SEM (cell line): ENCODE measurements around a stretch of chr2.

DNA sequence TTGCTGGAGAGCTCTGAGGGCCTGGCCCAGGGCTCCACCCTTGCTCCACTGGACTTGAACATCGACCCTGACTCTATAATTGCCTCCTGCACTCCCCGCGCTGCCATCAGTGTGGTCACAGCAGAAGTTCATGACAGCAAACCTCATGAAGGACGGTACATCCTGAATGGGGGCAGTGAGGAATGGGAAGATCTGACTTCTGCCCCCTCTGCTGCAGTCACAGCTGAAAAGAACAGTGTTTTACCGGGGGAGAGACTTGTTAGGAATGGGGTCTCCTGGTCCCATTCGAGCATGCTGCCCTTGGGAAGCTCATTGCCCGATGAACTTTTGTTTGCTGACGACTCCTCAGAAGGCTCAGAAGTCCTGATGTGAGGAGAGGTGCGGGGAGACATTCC, 26.6 kb upstream of the TMEM87B start:
- PRO-cap = no peak

DNA sequence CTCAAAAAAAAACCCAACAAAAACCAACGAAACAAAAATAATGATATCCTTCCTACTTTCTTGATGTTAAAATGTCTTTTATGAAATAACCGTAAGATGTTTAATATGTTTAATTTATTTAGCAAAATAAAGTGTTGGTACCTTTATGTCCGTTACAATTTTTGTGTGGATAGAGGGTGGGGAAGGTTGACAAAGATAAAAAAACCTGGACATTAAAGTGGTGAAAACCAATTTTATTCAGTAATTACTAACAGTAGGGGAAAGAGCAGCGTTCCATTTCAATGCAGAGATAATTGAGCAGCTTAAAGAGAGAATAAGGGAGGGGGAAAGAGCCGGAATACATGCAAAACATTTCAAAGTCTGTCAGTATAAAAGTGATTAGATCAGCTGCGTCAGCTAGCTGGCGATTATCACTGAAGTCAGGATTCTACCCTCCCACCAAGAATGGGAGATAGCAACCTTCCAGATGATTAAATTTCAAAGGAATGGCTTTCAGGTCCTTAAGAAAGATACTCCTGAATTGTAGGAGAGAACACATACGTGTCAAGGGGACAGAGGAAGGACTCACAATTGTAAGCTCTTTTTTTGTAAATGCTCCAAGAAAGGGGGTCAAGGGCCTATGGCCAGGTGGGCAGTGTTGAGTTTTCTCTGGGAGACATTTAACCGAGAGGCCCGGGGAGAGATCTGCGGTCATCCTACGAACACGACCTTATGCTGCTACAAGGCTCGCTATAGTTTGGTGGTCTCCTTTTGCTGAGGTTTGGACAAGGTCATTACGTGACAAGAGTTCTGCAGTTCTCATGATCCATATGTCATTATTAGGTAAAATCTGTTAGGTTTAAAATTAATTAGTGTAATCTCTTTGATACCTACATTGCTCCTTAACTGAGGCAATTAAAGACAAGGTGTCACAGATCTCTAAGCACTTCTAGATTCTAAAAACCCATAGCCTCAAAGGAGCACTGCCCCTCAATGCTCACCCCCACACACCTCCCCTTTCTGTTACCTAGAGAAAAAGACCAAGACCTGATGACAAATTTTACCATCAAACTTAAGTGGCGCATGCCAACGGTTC, 2.6 kb upstream of the ZC3H6 start:
- PRO-cap = no peak

GRCh38 chr2:112299580-112299983, 24.2 kb downstream of the ZC3H6 start:
- PRO-cap = no peak

- PRO-cap = no peak
Observed at GRCh38 chr2:112309674-112310353, 34.4 kb downstream of the ZC3H6 start.

GRCh38 chr2:112640364-112641340, 5.1 kb upstream of the SLC20A1 start:
- PRO-cap = no peak

DNA sequence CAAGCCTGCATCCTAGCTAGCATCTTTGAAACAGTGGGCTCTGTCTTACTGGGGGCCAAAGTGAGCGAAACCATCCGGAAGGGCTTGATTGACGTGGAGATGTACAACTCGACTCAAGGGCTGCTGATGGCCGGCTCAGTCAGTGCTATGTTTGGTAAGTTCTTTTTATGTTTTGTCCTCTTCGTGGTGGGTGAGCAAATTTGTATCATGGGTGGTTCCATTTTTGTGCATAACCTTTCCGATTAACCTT, 1.2 kb downstream of the SLC20A1 start:
- PRO-cap = no peak

- PRO-cap = no peak
Observed at GRCh38 chr2:112686347-112687025, 34.3 kb upstream of the NT5DC4 start.

GRCh38 chr2:112726584-112727286, 5.9 kb downstream of the NT5DC4 start:
- PRO-cap = no peak

- PRO-cap = no peak
Observed at GRCh38 chr2:112939119-112939608, 28.2 kb downstream of the IL37 start.

GRCh38 chr2:113010237-113010600, 5.0 kb downstream of the IL36A start:
- PRO-cap = no peak

GRCh38 chr2:113197240-113198082, 23.7 kb downstream of the PSD4 start:
- PRO-cap = no peak

GRCh38 chr2:113249125-113249526, 29.6 kb downstream of the PAX8 start:
- PRO-cap = no peak

GRCh38 chr2:113476838-113477691, 21.4 kb upstream of the FOXD4L1 start:
- PRO-cap = no peak

GRCh38 chr2:113541032-113541701, 42.7 kb downstream of the FOXD4L1 start:
- PRO-cap = no peak

DNA sequence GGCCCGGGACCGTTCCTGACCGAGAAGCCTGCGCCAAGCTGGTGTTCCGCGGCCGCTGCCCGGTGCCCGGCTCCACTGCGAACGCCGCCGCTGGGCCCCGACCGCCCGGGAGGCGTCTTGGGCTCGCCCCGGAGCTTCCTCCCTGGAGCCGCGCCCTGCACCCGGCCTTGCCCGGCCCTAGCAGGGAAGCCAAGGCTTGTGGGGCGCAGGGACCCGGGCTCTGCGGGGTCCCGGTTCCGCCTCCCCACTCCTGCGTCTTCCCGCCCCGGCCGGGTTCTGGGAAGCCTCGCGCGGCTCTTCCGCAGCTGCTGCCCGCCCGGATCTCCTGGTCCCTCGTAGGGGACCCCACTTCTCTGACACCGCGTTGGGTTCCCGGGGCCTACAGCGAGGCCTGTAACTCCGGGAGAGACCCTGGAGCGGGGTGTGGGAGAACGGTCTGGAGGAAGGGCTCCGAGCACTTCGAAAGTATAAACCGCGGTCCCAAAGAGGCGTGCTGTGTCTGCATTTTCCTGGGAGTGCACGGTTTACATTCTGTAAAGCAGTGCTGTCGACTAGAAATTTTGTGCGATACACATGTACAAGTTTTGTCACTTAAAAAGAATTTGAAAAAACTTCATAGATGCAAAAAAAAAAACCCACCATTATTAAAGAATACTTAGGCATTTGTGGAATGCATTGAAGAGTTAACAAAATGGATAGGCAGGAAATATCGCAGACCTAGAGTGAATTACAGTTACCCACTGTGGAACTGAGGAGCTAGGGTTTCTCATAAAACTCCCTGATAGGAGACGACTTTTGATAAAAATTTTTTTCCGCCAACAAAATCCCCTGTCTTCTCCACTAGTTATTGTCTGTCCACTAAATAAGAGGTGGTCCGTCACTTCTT, 42.6 kb upstream of the RABL2A start:
- PRO-cap = unidirectional peak, minus-strand start at position 278 of the sequence

GRCh38 chr2:113894315-113894880, 4.5 kb downstream of the ACTR3 start:
- PRO-cap = no peak

DNA sequence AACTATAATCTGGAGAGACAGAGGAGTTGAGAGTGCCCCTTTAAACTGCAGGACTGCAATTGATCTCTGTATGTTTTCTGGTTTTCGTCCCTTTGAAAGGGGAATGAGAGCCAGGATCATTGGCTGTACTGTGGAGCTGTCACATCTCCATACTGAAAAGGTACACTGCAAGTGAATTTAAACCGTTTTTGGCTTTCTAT, 223 bp upstream of the DPP10 start:
- PRO-cap = no peak

DNA sequence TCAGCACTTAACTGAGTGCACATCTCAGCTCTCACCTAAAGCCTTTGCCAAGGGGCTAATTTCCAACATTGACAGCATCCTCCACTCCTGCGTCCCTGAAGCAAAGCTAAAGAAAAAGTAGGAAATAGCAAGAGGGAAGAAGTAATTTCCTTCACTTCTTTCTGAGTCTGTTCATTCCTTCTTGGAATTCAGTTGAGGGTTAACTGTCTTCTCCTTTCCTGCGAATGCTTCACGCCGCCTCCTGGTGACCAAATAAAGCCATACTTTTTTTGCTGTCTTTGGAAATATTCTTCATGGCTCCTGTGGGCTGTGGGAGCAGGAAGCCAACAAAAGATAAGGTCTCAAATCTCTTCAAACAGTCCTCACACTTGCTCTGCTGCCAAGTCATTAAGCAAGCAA, 100.8 kb downstream of the DPP10 start:
- PRO-cap = no peak

DNA sequence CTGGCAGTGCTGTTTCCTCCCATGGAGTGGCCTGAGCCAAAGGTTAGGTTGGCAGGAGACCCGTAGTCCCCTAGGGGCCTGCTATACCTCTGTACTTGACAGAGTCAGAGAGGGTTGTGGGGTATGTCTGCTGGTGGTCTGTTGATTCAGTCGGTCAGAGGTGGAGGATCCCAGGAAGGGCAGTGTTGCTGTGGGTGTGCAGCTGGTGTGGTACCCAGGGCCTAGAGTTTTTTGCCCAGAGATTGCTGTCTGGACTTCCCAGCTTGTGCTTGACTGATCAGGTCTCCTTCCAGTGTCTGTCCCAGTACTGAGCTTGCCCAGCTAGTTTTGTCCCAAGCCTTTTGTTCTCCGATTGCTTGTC, 918.2 kb downstream of the DPP10 start:
- PRO-cap = no peak

- PRO-cap = no peak
Observed at GRCh38 chr2:117803667-117804436, 10.6 kb upstream of the DDX18 start.